ENCODE results near the gene HMHB1.

DNA sequence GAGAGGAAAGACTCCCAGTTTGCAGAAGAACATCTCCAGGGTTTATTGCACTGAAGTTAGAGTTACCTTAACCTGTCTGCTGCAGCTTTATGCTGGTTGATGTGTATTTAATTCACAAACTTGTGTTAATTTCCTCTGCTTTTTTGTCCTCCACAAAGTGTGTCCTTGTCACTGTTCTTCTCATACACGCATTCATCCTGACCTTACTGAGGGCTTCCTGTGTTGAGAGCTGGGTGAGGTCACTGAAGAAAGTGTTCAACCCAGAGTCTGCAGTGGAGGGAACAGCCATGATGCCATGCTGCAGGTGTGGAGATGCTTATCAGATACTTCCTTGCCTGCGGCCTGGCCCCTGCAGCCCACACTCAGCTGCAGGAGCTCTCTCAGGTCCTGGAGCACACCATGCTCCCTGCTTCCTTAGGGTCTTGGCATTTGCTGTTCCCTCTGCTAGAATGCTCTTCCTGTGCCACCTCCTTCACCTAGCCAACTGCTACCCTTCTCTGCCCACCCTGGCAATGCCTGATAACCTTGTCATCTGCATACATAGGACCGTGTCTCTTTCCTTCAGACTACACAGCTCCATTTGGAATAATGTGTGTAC lies 108.1 kb upstream of the SPRY4 start:
- RRBS, result no CpG with 5 or more reads among the region's 3 CpGs

GRCh38 chr5:142600622-142601009 lies 85.3 kb downstream of the FGF1 start:
- RRBS, result no CpG with 5 or more reads among the region's 13 CpGs

GRCh38 chr5:142644701-142645359 lies 41.1 kb downstream of the FGF1 start:
- RRBS, result no CpG with 5 or more reads among the region's 9 CpGs

- RRBS, result no CpG with 5 or more reads among the region's 13 CpGs
Measured at GRCh38 chr5:142684280-142685335, 1.3 kb downstream of the FGF1 start.

DNA sequence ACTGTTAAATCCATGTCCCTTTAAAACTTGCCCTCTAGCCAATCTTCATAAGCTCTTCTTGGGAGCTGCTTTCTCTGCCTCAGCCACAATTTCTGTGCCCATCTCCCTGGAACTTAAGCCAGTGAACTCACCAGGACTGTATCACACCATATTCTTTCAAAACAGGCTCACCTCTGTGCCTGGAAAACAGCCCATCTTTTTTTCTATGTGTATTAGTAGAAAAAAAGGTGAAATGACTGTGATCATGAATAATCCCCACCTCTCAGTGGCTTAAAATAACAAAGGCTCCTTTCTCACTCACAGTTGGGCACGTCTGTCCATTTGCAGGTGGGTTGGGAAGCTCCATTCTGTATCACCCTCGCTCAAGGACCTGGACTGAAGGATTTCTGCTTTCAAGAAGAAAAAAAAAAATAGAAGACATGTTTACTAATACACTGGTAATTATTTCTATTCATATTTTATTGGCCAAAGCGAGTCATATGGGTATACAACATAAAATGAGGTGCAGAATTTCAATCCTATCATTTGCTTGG lies 17.2 kb upstream of the FGF1 start:
- RRBS, result no CpG with 5 or more reads among the region's 3 CpGs

DNA sequence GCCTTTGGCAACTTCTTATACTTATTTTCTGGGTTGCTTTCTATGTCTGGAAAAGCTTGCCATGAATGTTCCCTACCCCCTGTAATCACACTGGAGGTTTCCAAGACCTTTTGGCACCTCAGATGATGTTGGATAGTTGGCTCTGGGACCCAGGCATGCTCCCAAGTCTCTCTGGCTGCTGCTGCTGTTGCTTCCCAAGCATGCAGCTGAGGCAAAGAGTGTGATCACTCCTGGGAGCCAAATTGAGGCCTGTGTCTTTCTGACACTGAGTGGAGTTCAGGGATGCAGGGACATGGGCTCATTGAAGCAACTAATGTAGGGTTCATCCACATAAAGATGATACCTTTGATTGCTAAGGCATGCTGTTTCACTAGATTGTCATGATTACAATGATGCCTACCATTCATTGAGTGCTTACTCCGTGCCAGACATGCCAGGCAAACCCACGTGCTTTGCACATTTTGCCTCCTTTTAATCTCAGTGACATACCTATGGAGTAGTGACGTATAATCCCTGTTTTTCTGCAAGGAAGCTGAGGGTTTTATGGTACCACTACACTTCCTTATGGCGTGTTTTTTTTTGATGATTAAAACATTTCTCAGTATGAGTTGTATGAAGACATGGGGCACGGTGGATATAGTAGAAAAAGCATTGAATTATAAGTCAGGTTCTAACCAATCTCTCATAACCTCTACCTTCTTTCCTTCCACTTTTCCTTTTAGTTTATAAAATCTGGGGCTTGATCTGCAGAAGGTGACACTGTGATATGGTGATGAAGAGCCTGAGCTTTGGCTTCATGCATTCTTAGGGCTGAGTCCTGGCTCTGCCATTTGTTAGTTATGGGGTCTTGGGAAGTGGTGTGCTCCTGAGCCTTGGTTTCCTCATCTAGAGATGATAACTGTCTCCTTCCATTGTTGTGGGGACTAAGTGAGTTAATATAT lies 73.2 kb downstream of the ARHGAP26 start:
- RRBS, result no CpG with 5 or more reads among the region's 5 CpGs

- RRBS, result no CpG with 5 or more reads among the region's 2 CpGs
Measured at GRCh38 chr5:142920852-142921202, 150.7 kb downstream of the ARHGAP26 start.

- RRBS, result no CpG with 5 or more reads among the region's 5 CpGs
Measured at GRCh38 chr5:142929493-142930495, 159.6 kb downstream of the ARHGAP26 start.

DNA sequence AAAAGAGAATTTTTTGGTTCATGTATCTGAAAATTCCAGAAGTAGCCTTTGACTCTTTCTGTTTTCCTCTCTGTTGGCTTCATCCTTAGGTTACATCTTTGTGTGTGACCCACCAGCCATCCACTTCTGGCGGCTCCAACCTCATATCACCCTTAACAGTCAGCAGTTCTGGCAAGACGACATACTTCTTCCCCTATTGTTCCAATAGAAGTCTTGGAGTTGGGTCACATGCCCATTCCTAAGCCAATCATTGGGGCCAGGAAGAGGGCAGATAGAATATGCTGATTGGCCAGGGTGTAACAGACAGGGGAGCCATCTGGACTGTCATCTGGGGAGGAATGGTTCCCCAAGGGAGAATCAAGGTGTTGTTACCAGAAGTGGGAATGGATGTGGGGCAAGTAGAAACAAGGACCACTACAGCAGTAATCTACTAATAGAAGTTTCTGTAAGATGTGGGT lies 200.2 kb downstream of the ARHGAP26 start:
- RRBS, result no CpG with 5 or more reads among the region's 2 CpGs

DNA sequence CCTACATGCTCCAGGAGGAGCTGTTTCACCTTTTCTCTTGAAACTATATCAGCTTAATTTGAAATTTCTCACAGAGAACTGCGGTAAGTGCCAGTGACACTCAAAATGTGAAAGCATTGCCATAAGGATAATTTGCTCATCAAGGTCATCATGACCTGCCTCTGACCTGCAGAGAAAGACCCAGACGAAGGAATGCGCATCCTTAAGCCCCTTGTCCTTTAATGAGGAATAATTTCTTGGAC lies 233.0 kb downstream of the ARHGAP26 start:
- RRBS, result no CpG with 5 or more reads among the region's 3 CpGs

- RRBS, result no CpG with 5 or more reads among the region's 5 CpGs
Measured at GRCh38 chr5:143054270-143055206, 284.4 kb downstream of the ARHGAP26 start.

GRCh38 chr5:143065124-143065998 lies 295.2 kb downstream of the ARHGAP26 start:
- RRBS, result no CpG with 5 or more reads among the region's 11 CpGs

GRCh38 chr5:143110398-143110772 lies 293.1 kb downstream of the NR3C1 start:
- RRBS, result no CpG with 5 or more reads among the region's 2 CpGs

- RRBS, result no CpG with 5 or more reads among the region's 5 CpGs
Measured at GRCh38 chr5:143118918-143119818, 284.3 kb downstream of the NR3C1 start.

DNA sequence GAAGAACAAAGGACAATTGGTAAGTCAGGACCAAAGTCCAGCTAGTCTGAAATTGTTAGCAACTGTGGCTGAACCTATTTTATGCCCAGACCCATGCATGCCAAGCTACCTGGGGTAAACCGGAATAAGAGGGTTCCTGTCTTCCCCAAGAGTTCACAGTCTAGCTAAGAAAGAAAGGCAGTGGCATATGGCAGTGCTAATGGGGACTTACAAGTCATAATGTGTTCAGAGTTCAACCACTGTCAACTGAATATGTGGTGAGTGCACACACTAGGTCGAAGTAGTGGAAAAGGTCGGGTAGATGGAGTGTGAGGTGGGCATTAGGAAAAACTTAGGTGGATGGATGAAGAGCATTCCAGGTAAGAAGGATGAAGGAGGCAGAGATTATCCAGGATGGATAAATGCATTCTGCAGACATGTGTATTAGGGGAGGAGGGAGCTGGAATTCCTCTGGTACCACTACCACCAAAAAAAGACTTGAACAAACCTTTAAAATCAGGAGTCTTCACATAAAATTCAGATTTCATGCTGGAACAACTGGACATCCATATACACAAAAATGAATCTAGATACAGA lies 253.2 kb downstream of the NR3C1 start:
- RRBS, result no CpG with 5 or more reads among the region's 3 CpGs

DNA sequence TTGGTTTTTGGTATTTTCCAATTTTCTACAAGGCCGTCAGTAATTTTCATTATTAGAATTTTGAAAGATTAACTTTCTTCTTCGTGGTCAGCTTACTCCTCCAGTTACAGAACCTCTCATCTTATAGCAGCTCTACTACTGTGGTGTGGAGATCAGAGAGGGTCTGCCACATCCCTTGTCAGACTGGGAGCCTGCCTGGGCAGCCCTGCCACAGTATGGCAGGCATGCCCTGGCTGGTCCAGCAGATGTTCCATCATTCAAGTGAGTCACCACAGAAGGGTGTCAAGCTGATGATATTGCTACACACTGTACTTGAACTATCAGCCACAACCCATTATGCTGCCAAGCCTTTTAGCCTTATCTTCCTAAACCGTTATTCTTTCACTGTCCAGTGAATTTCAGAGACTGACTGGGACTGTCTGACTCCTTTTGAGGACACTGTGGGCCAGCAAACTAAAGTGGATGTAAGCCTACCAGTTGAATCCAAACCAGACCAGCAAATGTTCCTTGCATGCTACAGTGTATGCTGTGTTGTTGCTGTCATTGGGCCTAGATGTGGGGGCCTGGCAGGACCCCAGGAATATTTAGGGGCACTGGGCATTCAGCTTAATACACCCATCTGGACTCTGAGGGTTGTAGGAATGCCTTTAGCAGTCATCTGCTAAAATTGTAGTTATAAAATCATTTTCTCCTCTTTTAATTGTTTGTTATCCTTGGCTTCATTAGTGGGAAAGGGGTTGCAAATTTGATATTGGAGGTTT lies 202.6 kb downstream of the NR3C1 start:
- RRBS, result no CpG with 5 or more reads among the region's 3 CpGs

- RRBS, result no CpG with 5 or more reads among the region's 5 CpGs
Measured at GRCh38 chr5:143409726-143410291, 6.3 kb upstream of the NR3C1 start.

DNA sequence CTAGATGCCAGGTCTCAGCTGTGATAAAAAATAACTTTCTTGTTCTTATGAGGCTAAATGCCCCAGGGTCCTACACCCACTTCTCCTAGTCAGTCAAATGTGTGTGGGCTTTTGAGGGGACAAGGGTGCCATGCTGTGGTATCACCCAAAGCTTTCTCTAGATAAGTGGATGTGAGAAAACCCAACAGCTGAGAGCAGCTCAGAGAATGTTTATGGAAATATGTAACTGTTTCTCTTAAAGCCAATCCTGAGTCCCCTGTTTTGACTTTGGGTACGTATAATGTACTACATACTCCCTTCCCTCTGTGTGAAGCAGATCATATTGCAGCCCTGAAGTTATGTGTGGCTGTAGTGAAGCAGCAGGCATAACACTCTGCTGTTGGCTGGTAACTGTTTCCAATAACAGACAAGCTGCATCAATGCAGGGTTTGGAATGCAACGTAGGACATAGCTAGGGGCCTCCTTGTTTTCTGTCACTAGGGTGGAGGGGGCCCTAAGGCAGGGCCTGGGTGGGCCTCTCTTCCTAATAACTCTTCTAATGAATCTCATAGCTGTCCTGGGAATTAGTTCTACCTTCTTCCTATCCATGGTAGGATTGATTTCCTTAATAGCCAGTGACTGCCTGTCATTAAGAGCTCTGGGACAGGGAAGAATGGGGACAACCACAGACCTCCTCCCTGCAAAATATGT lies 129.8 kb upstream of the HMHB1 start:
- RRBS, result no CpG with 5 or more reads among the region's 2 CpGs

DNA sequence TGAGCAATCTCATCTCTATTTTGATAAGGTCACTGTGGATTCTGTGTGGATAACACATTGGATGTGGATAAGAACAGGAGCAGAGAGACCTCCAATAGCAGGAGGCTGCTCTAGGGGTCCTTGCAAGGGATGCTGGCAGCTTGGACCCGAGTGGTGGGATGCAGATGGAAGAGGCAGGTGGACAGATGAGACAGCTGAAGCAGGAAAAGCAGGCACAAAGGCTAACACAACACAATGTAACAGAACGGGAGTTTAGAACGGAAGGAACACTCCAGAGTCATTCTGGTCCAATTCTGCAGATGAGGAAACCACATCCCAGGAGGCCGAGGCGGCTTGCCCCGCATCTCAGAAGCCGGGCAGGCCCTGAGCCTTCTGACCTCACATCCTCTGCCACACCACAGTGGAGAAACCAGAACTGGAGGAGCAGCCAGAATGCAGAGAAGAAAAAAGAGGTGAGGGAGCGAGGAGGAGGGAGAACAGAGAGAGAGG lies at the start of gene HMHB1:
TSS of gene HMHB1 (plus strand) at position 309 of the 489 bp plus-strand sequence.
- RRBS, result no CpG with 5 or more reads among the region's 8 CpGs

DNA sequence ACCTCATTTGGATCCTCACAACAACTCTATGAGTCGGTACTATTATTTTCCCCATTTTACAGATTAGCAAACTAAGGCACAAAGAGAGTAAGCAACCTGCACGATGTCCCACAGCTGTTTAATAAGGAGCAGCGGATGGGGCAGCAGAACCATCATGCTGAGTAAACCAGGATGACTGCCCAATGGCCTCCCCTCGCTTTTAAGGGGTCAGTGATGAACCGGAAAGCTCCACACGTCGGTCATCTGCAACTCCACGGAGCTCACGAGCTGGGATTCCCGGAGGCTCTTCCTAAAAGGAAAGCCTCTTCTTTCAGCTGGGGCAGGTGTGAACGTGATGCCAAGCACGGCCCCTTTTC lies 520 bp downstream of the PRELID2 start:
- RRBS, result 3% methylated on average over 6 of the region's 12 CpGs

All from retinal pigment epithelial cell (primary cell).